SJCRH30 (cell line): Measurements from ENCODE around the genes TINAG, KIAA1586 and KHDRBS2.

DNA sequence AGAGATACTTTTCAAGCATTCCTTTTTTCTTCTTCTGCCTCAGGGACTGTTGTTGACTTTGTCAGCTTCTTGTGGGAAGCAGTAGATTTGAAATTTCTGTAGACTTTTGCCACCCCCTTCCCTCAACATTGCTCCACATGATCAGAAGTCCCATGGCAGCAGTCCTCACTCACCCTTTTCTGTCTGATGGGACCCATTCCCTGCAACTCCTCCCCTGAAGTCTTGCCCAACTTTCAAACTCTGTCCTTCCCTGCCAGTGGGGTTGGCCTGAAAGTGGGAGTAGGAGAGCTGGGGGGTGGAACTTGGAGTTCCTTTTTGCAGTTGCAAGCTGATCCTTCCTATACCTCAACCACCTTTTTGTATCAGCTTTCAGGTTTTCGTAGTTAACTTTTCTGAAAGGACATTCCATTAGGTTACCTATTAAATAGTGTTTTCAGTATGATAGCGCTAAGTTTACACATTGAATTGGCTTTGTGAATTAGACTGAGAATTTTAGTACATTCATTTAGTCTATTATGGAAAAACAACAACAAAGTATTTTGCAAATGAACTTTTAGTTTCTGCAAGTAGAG, 38.3 kb upstream of the MLIP start:
- RAMPAGE, long total RNA, result no peak

- RAMPAGE, long total RNA, result no peak
Measured at GRCh38 chr6:54308308-54308752, at the start of gene TINAG. Gene TINAG, plus strand, starts transcription at chr6:54308441.

DNA sequence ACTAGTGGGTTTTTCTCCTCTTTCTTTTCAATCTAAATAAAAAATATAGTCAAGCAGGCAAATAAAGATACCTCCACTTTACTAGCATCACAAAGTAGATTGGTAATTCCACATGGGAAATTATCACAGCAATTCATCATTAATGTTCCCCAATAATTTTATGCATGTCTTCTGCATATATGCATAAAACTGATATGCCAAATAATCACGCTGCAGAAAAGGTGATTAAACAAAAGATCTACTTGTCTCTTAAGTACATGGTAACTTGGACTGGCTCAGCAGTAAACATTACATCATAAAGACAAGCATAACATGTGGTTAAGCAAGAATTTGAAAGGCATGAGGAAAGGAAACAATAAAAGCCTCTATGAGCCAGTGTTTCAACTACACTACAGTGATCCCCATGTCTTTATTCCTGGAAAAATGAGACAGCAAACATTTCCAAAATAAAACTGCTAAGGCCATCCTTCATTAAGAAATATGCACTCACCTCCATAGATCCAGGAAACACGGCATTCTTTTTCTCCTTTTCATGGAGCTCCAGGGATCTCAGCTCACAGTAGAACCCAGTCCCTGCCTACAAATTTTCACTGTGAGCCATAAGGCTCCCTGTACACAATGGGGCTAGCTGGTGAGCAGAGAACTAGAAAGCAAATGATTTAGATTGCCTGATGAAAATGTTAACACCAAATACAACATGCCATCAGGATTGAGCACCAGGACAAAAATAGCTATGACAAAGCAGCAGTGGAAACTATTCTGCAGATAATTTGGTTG, 156.2 kb downstream of the COL21A1 start:
- RAMPAGE, long total RNA, result no peak

GRCh38 chr6:56482293-56483045, 235.1 kb upstream of the COL21A1 start:
- RAMPAGE, long total RNA, result no peak

- RAMPAGE, long total RNA, result no peak
Measured at GRCh38 chr6:56550327-56550717, 302.9 kb upstream of the COL21A1 start.

- RAMPAGE, long total RNA, result no peak
Measured at GRCh38 chr6:56619468-56619933, 335.1 kb downstream of the DST start.

GRCh38 chr6:57046103-57046883, at the start of gene KIAA1586:
Gene KIAA1586, plus strand, starts transcription at chr6:57046693.
- RAMPAGE, long total RNA, result no peak

GRCh38 chr6:60622108-60622532, 1663.9 kb downstream of the KHDRBS2 start:
- RAMPAGE, long total RNA, result no peak

DNA sequence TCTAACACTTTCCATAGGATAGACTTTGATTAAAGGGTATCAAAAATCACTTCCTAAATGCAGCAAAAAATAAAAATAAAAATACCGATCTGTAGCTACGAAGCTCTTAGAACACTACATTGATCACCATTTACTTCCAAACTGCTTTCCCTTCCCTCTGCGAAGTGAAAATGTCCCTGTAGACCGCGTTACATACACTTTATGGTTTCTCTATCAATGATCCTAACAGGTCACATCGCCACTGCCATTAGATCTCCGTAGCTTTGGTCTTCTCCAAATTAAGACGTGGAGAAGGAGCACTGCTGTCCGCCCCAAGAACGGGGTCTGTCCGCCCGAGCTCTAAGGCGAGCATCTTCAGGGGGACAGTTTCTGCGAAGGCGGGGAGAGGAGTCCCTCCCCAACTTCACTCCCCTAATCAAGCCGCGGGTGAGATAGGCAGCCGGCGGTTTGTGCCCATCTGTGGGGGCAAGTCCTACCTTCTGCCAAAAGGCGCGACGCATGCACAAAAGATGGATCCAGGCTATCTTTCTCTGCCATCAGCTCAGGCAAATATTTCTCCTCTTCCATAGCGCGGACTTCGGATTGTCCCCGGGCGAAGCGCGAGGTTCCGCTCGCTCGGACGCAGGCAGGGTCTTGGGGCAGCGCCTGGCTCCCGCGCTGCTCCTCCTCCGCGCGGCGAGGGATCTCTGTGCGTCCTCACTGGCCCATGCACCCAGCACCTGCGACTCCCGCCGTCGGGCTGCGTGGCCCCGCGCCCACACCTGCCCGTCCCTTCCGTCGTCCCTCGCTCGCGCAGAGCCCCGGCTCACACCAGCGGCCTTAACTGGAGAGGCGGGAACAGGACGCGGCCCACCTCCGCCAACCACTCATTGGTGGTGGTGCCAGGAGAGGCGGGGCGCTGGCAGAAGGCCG, at the start of gene KHDRBS2:
Gene KHDRBS2, minus strand, starts transcription at position 844 of the 912 bp plus-strand sequence.
- RAMPAGE, long total RNA, result no peak

DNA sequence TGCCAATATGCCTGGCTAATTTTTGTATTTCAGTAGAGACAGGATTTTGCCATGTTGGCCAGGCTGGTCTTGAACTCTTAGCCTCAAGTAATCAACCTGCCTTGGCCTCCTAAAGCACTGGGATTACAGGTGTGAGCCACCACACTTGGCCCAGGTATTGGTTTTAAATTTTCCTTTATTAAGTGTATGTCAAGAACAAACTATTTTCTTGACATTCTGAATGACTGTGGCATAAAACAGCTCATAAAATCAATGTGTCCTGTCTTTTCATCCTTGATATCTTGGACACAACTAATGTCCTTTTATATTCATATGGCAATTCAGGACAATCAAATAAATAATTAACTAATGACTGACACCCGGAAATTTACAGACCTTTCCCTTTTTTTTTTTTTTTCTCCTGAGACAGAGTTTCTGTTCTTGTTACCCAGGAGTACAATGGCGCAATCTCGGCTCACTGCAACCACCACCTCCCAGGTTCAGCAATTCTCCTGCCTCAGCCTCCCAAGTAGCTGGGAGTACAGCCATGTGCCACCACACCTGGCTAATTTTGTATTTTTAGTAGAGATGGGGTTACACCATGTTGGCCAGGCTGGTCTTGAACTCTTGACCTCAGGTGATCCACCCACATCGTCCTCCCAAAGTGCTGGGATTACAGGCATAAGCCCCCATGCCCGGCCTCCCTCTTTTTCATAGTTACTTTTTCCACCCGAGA, 107.0 kb upstream of the LGSN start:
- RAMPAGE, long total RNA, result no peak

GRCh38 chr6:63441056-63442102, 121.6 kb upstream of the LGSN start:
- RAMPAGE, long total RNA, result no peak

GRCh38 chr6:63451994-63452522, 120.2 kb upstream of the PTP4A1 start:
- RAMPAGE, long total RNA, result no peak

DNA sequence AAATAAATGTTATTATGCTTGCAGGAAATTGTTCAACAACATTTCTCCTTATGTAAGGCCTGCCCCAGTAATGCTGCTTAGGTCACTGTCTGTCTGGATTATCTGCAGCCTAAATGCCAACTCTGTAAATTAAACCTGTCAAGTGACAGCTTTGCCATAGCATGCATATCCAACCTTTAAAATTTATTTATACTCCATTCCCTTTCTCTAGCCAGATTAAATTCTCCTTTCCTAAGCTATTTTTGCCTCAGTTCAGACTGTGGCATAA, 7.9 kb upstream of the PTP4A1 start:
- RAMPAGE, long total RNA, result no peak

GRCh38 chr6:63570375-63570948, 1.8 kb upstream of the PTP4A1 start:
- RAMPAGE, long total RNA, result no peak

- RAMPAGE, long total RNA, result no peak
Measured at GRCh38 chr6:63571269-63572407, 642 bp upstream of the PTP4A1 start.

- RAMPAGE, long total RNA, result no peak
Measured at GRCh38 chr6:63572640-63573071, 376 bp downstream of the PTP4A1 start.

DNA sequence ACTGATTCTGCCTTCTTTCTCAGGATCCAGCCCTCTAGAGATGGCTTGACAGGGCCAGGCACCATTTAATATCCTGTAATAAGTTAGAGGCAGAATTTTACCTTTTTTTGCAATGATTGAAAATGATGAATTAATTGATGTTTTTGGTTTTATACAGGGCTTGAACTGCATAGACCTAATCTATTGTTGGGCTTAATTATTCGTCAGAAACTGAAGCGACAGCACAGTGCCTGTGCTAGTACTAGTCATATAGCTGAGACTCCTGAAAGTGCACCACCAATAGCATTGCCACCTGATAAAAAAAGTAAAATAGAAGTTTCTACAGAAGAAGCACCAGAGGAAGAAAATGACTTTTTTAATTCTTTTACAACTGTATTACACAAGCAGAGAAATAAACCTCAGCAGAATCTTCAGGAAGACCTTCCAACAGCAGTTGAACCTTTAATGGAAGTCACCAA, 75.9 kb downstream of the PHF3 start:
- RAMPAGE, long total RNA, result no peak

DNA sequence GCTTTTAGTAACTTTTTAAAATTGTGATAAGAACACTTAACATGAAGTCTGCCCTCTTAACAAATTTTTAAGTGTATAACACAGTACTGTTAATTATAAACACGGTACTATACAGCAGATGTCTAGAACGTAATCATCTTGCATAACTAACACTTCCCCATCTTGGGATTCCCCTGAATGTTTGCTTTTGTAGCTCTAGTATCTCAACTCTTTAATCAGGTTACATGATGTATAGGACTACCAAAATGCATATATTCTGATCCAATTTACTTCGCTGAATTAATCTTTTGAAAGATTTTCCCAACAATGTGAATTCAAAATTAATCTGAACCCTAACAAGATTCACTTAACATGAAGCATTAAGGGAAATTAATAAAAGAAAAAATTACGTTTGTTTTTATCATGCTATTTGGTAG, 15.0 kb downstream of the COL19A1 start:
- RAMPAGE, long total RNA, result no peak

GRCh38 chr6:70782861-70784160, 115.6 kb downstream of the SMAP1 start:
- RAMPAGE, long total RNA, result no peak

GRCh38 chr6:70815440-70816068, 141.3 kb downstream of the B3GAT2 start:
- RAMPAGE, long total RNA, result no peak